Natural killer cell (primary cell): ENCODE results near the genes NBPF3 and LDLRAD2.

DNA sequence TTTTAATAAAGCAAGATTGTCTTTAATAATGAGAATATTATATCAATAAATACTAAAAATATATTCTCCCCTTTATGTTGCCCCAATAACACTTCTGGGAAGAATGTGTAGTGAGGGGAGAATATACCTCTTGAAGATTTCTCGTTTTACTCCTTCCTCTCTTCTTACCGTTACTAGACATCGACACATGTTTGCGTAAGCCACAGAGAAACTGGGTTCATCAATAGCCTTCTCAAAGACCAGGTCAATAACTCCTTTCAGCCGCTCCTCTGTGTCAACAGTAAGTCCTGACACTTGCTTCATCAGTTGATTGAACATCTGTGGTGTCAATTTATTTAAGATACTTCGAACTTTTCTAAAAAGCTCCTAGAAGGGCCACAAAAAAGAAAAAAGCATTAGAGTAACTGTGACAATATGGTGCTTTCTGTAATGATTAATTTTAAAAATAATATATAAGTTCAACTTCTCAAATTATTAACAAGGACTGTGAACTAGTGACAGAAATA lies 92.1 kb upstream of the HP1BP3 start:
- PRO-cap, result no peak

DNA sequence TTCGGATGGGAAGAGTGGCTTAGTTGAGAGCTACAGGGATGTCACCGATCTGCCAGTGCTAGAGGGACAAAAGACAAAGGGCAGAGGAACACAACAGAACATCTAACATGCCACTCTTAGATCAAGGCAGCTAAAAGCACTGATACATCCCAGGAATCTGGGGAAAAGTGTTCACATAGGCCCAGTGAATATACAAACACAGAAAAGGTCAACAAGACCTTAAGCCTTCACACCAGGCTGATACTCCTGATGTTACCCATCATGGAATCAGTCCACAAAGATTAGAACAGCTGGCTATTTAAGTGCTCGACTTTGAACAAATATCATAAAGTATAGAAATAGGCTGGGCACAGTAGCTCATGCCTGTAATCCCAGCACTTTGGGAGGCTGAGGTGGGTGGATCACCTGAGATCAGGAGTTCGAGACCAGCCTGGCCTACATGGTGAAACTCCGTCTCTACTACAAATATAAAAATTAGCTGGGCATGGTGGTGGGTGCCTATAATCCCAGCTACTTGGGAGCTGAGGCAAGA lies 163.1 kb downstream of the EIF4G3 start:
- PRO-cap, result no peak

DNA sequence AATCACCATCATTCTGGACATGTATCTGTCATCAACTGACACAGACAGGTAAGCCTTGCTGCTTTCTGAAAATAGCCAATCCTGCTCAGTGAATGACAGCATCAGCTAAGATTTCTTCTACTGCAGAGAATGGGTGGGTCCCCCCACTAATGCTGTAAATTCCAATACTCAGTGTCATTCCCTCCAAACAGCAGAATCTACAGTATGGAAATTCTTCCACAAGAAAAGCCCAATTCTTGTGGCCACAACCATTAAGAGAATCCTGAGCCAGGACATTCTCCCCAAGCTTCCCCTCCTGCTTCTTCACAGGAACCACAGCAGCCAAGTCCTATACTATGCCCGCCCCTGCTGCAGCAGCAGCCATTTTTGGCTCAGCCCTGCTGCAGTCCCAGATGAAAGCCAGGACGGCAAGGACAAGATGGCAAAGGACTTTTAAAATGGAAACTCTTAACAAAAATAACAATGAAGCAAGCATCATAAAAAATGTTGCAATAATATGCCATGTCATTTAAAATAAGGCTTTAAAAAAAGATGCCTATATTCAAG lies 26.8 kb downstream of the EIF4G3 start:
- PRO-cap, result no peak

GRCh38 chr1:21156088-21157142 lies 20.3 kb downstream of the EIF4G3 start:
- PRO-cap, result no peak

GRCh38 chr1:21176468-21176762 lies 282 bp downstream of the EIF4G3 start:
- PRO-cap, result no peak

- PRO-cap, result no peak
These were observed 2.4 kb upstream of the ECE1 start for GRCh38 chr1:21292657-21292983.

GRCh38 chr1:21295045-21295384 lies 4.8 kb upstream of the ECE1 start:
- PRO-cap, result unidirectional peak, minus-strand start at chr1:21295112

- PRO-cap, result no peak
These were observed 28.4 kb upstream of the ECE1 start for GRCh38 chr1:21318612-21319161.

DNA sequence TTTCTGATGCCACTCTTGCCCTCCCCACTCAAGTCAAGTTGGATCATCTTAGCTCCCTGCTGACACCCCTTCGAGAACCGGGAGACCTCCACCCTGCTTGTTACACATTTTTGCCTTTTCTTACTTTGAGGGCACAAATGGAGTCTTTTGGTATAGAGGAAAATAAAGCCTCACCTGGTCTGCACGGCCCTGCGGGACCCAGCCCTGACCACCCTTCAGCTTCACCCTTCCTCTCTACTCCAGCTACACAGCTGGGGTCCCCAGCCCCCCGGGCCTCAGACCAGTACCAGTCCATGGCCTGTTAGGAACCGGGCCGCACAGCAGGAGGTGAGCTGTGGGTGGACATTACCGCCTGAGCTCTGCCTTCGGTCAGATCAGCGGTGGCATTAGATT lies 37.2 kb upstream of the ECE1 start:
- PRO-cap, result no peak

- PRO-cap, result no peak
These were observed 45.5 kb upstream of the ECE1 start for GRCh38 chr1:21335637-21336364.

DNA sequence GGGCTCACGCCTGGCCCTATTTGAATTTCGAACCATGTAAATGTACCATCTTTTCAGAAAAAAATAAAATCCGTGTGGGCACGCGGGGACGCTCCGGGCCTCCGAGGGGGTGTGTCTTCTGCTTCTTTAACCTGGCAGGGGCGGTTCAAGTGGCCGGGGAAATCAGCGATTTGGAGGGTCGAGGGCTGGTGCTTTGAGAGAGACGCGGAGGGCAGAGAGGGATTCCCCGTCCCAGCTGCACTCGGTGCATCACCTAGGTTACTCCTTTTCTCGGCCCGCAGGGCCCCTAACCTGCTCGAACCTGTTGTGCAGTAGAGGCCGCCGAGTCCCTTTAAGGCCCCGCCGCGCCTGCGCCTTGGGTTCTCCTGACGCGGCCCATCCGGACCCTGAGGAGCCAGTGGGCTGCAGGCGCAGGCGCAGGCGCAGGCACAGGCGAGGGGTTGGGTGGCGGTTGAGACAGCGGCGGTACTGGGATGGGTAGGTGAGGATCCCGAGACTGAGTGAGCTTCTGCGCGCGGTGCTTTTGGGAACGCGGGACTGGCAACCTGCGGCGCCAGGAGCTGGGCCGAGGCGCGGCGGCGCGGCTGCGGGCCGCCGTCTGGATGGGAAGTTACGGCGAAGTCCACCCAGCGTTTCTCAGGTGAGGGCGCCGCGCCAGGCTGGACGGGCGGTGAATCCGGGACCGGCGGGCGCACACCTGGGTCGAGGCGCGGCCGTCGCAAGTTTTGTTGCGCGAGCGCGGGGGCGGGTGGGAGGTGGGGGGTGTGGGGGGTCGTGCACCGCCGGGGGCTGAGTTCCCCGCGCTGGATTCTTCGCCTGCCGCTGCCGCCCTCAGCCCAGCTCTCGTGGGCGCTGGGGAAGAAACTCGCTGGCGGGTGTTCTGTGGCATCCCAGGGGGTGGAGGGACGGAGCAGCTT lies at the start of gene NBPF3:
Gene NBPF3 (plus strand): TSS at position 429 of the 917 bp plus-strand sequence.
- PRO-cap, result bidirectional peak, plus-strand start at position 429 of the sequence, minus-strand start at position 333 of the sequence

DNA sequence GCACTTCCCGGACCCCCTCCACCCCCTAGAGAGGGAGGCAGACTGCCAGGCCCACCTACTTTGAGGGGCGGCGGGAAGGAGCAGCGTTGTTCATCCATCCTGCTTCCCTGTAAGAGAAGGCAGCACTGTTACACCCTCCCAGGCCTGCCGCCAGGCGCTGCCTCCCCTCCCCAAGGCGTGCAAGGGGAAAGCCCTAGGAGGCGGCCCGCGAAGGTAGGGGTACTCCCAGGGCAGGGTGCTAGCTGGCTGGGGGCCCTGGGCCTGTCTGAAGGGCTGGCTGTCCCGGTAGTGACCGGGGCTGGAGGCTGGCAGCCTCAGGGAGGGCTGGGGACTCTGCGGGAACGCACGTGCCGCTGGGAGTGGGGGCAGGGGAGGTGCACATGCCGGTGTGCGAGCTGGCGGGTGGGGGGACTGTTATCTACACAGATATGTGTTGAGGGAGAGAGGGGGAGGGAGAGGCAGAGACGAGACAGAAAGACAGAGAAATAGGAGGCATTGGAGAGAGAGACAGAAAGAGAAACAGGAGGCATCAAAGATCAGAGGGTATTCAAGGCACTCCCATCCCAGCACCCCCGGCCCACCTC lies 50.1 kb downstream of the RAP1GAP start:
- PRO-cap, result no peak

DNA sequence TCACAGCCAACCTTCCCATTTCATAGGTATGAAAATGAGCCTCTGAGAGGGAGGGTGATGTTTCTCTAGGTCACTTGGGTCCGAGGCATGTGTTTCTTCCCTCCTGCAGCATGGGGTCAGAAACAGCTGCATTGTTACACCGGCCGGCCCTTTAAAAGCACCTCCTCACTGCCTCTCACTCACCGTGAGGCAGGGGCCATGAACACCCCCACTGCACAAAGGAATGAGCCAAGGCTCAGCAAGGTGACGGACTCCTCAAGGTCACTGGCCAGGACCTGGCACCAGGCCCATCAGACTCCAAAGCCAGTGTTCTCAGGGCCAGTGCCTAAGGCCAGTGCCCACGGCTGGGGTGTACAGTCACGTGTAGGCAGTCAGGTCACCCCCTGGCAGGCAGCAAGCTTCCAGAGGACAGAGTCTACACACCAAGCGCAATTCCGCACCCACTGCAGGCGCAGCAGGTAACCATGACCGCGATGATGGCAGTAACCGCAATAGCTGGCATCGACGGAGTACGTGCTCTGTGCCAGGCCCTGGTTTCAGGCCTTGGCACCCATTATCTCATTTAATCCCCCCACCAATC lies 27.2 kb downstream of the RAP1GAP start:
- PRO-cap, result no peak

GRCh38 chr1:21687476-21688200 lies 18.5 kb upstream of the RAP1GAP start:
- PRO-cap, result no peak

DNA sequence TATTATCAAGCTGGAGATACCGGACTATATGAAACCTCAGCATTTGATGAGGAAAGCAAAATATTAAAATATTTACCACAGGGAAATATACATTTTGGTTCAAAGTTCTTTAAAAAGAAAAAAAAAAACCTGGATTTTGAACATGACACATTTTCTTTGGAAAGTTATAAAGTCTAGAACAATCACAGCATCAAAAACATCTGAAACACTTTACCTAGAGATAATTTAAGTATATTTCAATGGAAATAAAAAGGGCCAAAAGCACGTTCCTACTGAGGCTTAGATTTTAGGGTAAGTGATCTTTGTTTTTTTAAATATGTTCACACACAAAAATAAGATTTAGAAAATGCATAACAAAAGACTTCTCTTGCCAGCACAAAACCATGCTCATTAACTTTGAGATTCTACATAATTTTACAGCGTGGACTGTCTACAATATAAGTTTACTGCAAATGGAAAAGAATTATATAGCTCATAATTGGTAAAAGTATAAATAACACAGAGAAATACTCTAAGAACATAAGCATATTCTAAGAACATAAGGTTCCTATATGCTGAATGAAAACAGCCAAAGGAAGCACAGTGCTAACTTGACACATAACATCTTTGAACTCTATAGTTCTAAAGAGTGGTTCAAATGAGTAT lies 56.0 kb downstream of the USP48 start:
- PRO-cap, result no peak

- PRO-cap, result no peak
These were observed 53.4 kb downstream of the USP48 start for GRCh38 chr1:21729495-21729945.

- PRO-cap, result bidirectional peak, plus-strand start at chr1:21783606, minus-strand start at chr1:21783620
These were observed 793 bp upstream of the USP48 start for GRCh38 chr1:21783366-21784517.

- PRO-cap, result no peak
These were observed at the start of gene LDLRAD2 for GRCh38 chr1:21812220-21812585. Gene LDLRAD2 (plus strand): TSS chr1:21812265.

- PRO-cap, result no peak
These were observed 33.0 kb downstream of the HSPG2 start for GRCh38 chr1:21904112-21904495.

DNA sequence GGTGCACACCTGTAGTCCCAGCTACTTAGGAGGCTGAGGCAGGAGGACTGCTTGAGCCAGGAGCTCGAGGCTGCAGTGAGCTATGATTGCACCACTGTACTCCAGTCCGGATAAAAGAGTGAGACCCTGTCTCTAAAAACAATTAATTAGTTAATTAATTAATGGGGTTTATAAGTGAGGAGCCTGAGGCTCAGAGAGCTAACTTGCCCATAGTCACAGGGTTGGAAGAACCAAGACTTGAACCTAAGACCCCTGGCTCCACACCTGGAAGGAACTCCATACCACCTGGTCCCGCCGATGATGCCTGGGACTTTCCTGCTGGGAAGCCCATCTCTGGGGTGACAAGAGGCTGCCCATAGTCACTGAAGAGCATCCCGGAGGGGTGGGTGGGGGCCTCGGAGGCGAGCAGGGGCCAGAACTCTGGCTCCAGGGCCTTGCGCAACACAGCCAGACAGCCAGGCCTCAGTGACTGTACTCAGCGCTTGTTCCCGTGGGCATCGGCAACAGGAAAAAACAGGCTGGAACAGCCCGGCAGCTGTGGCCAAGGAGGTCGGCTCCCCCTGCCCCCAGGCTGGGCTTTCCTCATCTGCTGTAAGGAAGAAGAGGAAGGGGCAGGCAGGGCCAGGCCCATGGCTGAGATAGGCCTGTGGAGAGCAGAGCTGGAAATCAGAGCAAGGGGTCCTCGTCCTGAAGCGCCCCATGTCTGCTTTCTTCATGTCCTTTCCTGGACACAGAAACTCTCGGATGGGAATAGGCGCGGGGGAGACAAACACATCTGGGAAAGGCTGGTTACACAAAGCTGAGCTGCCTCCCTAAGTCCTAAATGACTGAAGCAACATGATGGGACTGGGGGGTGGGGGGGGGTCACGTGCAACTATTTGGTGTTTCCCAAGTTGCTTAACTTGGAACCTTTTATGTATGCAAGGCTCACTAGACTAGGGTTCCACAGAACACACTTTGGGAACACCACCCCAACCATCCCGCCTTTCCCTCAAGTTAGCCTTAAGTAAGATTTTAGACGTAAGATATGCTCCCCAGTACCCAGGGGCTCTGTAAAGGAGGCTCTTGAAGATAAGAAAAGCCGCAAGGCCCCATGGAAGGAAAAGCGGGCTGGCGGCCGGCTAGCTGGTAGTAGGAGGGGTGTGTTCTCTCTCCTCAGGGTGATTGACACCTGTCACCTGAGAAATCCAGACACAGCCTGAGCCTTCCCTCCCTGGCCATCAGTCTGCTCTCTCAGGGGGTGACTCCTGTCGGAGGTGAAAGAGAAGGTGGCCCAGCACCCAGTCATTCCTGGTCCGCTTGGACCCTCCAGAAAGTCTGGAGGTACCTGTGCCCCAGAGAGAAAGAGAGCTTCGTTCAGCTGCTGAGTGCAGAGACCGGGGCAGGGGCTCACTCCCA lies 30.7 kb downstream of the HSPG2 start:
- PRO-cap, result no peak